HCT116 (cell line): ENCODE measurements around a stretch of chr10.

GRCh38 chr10:77467212-77467950 is 170.2 kb downstream of the KCNMA1 start:
- RRBS = no CpG with 5 or more reads among the region's 9 CpGs

GRCh38 chr10:77489736-77490188 is 147.8 kb downstream of the KCNMA1 start:
- RRBS = 98% methylated on average over 4 of the region's 5 CpGs

- RRBS = no CpG with 5 or more reads among the region's 7 CpGs
These were observed 82.6 kb downstream of the KCNMA1 start for GRCh38 chr10:77554881-77555522.

DNA sequence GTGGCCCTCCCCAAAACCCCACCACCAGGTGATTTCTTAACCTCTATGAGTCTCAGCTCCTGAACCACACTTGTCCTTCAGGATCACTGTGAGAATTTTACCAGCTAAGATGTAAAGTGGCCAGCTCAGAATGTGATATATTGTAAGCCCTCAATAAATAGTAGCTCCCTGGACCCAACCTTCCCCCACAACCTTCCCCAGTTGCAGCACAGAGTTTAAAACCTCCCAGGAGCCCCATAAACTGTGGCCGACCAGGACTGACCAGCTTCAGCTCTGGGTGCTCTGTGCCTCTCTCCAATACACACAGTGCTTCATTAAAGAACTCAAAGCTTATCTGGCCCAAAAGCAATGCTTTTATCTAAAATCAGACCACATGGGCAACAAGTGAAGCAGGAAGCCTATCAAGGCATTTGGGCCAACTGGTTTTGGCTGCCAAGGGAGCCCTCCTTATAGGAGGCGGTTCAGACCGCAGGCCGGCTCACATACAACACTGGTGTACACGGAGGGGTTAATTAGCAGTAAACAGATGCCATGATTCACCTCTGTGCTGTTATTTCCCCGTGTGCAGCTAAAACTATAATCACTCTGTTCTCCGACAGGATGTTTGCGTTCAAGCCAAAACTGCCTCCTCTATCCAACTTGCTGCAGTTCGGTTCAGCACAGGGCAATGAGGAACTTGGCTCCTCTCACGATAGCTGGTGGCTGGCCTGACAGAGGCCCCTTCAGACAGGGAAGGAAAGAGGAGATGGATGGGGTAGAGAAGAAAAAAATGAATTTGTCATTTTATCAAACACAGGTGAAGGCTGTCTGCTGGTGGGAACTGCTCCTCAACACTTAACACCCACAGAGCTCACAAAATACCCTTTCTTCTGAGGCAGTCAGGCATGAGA is 24.3 kb downstream of the KCNMA1 start:
- RRBS = no CpG with 5 or more reads among the region's 10 CpGs

GRCh38 chr10:77619309-77619668 is 18.3 kb downstream of the KCNMA1 start:
- RRBS = no CpG with 5 or more reads among the region's 6 CpGs

- RRBS = no CpG with 5 or more reads among the region's 7 CpGs
These were observed 2.2 kb downstream of the KCNMA1 start for GRCh38 chr10:77635333-77635828.

- RRBS = no CpG with 5 or more reads among the region's 22 CpGs
These were observed 134.5 kb downstream of the DLG5 start for GRCh38 chr10:77791848-77792624.

- RRBS = no CpG with 5 or more reads among the region's 26 CpGs
These were observed 79.7 kb downstream of the DLG5 start for GRCh38 chr10:77846666-77847497.

DNA sequence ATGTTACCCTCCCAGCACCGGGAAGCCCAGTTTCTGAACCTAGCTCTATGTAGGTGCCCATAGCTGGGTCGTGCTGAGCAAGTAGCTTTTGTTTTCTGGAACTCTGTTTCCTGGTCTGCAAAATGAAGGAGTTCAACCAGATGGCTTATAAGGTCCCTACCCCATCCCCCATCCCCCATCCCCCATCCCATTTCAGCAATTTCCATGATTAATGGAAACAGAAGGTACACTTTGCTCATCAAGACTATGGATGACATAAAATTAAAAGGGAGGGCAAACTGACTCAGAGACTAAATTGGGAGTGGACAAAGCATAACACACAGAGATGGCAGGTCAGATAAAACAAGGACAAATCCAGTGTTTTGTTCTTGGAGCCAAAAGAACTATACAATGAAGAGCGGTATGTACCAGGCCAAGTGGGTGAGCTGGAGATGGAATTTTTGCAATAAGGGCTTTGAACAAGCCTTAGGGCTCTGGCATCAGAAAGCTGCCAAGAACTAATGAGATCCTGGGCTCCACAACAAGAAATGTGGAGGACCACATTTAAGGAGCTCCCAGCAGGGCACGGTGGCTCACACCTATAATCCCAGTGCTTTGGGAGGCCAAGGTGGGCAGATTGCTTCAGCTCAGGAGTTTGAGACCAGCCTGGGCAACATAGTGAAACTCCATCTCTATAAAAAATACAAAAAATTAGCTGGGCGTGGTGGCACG is 56.6 kb downstream of the DLG5 start:
- RRBS = no CpG with 5 or more reads among the region's 6 CpGs

GRCh38 chr10:77872109-77872774 is 54.3 kb downstream of the DLG5 start:
- RRBS = no CpG with 5 or more reads among the region's 15 CpGs

- RRBS = no CpG with 5 or more reads among the region's 7 CpGs
These were observed 37.4 kb downstream of the DLG5 start for GRCh38 chr10:77888939-77889786.

DNA sequence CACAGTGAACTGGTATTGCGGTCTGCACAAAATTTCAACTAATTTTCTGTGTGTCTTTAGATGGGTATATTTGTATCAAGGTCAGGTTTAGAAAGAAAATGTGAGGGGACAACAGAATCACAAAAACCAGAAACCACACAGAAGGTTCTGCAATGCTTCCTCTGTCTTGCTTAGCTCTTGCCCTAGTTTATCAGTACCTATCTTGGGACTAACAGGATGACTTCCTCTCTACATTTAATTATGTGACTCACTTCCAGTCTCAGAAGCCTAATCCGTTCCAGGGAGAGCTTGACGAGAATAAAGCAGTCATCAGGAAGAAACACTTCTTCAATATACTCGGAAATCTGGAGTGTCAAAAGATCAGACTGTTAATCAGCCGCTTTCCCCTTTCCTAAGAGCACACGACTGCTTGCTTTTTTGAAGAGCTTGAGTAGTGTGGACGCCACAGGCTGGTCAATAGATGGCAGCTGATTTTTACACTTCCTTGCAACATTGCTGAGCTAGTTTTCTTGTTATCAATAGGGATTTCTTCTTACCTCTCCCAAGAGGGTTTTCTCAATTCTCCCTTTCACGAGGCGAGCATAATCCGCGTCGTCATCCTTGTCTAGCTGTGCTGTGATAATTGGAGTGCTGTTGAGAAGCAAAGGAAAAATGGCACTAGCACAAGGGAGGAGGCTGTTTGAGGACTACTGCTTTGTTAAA is 45.5 kb downstream of the POLR3A start:
- RRBS = no CpG with 5 or more reads among the region's 12 CpGs

DNA sequence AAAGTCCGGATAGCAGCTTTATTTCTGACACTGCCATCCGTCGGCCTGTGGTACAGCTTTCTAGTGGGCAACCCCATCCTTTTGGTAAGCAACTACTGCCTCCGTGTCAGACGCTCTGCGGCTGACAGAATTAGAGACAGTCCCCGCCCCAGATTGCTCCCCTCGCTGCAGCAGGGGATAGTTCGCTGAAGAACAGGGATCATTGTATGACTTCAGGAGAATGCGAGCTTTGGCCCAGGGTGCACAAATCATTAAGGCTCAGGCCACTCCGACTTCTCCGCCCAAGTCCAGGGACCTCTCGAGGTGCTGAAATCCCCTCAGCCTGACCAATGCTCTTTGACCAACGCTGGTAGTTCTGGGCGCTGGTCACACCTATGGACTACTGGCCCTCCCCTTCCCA is 447 bp downstream of the POLR3A start:
- RRBS = 4% methylated on average over 1 of the region's 15 CpGs

- RRBS = no CpG with 5 or more reads among the region's 4 CpGs
These were observed 8.3 kb downstream of the RPS24 start for GRCh38 chr10:78041694-78042711.

DNA sequence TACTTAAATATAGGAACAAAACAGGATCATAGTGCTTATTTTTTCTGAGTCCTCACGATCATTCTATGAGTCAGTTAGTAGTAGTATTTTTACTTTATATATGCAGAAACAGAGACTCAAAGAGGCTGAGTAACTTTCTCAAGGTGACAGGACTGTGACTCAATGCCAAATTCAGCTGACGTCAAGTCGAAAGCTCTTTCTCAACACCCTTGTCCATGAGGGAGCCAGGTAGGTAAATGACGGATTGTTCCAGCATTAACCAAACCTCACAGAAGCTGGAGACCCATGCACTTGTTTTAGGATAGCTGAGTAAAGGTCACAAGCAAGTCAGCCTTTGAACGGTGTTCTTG is 413.3 kb downstream of the RPS24 start:
- RRBS = no CpG with 5 or more reads among the region's 5 CpGs

DNA sequence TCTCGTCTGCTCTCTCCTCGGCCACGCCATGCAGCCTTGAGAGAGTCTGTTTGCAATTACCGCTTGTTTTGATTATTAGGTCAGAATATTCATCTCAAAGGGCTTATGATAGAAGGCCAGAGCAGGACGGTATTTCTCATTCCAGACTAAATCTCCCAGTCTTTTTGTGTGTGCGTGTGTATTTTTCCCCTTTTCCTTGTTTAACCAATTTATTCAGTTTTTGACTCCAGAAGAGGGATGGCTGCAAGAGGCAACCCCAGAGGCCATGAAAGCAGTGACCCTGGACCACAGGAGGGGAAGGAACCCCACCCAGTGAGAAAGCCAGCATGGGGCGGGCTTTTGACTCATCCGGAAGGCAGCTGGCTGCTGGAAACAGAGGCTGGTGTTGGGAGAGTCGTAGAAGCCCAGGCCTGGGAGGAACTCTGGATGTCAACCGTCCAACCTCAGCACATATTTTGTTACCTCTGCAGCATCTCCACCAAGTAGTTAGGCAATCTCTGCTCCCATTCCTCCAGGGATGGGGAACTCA is 137.0 kb upstream of the ZMIZ1 start:
- RRBS = no CpG with 5 or more reads among the region's 10 CpGs

DNA sequence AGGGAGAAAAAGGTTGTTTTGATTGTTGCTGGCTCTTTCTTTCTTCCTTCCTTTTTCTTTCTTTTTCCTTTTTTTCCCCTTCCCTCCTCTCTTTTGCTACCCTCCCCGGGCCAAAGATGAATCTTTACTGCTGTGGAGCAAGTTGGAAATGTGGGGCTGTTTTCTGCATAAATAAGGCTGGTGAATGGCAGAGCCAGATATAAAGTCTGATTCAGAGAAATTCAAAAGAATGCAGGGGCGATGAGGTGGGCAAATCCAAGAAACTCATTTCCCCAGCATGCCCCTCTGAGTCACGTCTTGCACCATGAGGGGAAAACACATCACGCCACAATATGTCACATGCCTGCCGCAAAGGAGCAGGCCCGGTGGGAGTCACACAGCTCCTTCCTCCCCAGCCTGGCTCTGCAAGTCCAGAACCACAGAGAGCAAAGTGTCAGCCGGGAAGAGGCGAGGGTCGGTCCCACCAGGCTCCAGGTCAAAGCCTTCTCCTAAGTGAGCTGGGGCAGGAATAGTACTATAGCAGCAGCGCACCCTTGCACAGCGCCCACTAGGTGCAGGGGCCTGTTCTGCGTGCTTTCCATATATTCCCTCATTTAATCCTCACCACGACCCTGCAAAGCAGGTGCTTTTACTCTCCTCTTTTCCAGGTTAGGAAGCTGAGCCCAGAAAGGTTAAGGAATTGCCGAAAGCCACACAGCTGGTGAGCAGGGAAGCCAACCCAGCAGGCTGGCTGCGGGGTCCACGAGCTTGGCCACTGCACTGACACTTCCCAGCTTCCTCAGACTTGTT is 94.2 kb upstream of the ZMIZ1 start:
- RRBS = 4% methylated on average over 2 of the region's 16 CpGs

GRCh38 chr10:79038754-79039226 is 30.0 kb upstream of the ZMIZ1 start:
- RRBS = no CpG with 5 or more reads among the region's 8 CpGs

- RRBS = no CpG with 5 or more reads among the region's 10 CpGs
These were observed 4.0 kb downstream of the ZMIZ1 start for GRCh38 chr10:79072537-79073352.

- RRBS = no CpG with 5 or more reads among the region's 13 CpGs
These were observed 32.8 kb downstream of the ZMIZ1 start for GRCh38 chr10:79101560-79102061.